ENCODE data around the genes SPDYA, WDR43, CLIP4 and YPEL5.

DNA sequence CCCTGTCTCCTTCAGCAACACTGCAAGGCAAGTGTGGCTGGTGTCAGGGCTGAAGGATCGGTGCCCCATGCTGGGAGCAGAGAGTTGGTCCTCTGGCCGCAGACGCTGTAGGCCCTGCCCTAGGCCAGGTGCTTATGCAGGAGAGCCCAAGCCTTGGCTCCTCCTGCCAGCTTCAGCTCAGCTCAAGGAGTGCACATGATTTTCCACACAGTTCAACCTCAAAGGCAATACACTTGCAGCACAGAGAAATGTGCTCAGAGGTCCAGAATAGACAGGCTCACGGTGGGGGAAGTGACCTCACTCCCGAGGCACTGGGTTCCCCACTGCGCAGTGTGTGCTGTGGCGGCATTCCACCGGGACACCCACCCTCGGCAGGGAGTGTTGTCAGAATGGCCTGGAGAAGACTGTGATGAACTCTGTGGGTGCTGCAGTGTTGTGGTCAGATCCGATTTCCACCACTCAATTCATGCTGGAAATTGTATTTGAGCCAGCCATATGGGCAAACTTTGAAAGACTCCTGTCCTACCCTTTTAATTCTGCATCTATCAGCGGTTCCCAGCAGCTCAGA is 73.0 kb upstream of the FOSL2 start:
- PRO-cap, result no peak

GRCh38 chr2:28332709-28333579 is 59.7 kb upstream of the FOSL2 start:
- PRO-cap, result no peak

DNA sequence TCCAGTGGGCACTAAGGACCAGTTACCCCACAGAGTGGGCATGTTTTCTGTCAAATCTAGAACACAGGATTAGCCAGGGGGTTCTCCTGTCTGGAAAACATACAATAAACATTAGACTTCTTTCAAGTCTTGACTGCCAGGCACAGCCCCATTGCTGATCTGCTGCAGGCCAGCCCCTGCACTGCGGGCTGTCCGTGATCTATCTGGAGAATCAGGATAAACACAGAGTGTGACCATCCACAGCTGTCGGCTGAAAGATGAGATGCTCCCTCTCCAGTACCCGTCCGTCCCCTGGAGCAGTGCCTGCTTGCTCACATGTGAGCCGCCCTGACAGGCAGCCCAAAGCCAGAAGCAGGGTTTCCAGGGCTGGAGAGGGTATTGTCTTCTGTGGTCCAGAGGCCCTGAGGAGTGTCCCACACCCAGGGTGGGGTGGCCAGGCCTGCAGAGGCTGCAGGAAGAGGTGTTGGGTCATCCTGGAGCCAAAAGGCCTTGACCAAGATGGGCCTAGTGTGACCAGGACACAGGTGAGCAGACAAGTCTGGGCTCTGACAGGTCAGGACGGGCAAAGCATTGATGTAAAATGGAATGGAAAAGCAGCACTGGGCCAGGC is 46.0 kb upstream of the FOSL2 start:
- PRO-cap, result no peak

DNA sequence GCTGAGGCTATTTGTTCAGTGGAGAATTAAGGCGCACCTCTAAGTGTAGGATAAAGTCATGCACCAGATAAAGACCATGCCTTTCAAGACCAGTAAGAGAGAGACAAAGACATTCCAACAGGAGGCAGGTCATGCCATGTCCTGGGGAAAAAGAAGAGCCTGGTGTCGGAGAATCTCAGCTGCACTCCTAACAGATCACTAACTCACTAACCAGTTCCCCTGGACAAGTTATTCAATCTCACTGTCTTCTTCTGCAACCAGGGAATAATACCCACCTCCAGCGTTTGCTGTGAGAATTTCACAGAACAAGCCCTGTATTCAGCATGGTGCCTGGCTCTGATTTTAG is 3.1 kb upstream of the FOSL2 start:
- PRO-cap, result no peak

DNA sequence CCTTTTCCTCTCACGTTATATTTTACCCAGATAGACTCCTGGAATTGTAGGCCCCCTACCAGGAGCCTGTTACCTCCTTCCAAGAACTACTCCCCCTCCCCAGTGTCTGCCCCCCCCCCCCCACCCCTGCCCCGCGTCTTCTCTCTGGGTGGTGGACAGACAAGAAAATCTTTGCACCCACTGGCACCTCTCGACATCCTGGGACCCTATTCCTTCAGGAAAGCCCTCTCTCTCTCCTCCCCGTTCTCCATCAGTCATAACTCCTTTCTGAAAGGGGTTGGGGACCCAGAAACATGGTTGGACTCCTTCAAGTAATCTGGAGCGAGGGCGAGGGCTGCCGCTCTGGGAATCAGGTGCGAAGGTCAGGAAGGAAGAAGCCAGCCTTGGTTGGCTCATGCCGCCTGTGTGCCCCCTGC is 1.4 kb downstream of the FOSL2 start:
- PRO-cap, result no peak

GRCh38 chr2:28411274-28411524 is 18.5 kb downstream of the FOSL2 start:
- PRO-cap, result unidirectional peak, plus-strand start at chr2:28411368

GRCh38 chr2:28577708-28578217 is 81.9 kb downstream of the PLB1 start:
- PRO-cap, result no peak

- PRO-cap, result no peak
These were observed 103.5 kb upstream of the PPP1CB start for GRCh38 chr2:28648093-28648642.

DNA sequence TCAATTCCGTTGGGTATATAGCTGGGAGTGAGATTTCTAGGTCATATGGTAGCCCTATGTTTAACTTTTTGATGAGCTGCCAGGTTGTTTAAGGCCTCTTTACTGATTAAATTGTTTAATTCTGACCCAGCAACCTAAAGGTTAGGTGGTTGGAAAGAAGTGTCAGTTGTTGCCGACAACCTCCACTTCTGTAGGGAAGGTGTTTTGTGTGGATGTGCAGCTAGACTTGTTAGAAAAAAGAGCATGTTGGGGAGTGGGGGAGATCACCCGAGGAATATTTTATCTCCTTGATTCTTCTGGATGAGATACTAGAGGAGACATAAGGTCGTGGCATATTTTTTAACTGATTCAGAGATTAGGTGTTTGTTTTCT is 5.7 kb downstream of the PPP1CB start:
- PRO-cap, result no peak

DNA sequence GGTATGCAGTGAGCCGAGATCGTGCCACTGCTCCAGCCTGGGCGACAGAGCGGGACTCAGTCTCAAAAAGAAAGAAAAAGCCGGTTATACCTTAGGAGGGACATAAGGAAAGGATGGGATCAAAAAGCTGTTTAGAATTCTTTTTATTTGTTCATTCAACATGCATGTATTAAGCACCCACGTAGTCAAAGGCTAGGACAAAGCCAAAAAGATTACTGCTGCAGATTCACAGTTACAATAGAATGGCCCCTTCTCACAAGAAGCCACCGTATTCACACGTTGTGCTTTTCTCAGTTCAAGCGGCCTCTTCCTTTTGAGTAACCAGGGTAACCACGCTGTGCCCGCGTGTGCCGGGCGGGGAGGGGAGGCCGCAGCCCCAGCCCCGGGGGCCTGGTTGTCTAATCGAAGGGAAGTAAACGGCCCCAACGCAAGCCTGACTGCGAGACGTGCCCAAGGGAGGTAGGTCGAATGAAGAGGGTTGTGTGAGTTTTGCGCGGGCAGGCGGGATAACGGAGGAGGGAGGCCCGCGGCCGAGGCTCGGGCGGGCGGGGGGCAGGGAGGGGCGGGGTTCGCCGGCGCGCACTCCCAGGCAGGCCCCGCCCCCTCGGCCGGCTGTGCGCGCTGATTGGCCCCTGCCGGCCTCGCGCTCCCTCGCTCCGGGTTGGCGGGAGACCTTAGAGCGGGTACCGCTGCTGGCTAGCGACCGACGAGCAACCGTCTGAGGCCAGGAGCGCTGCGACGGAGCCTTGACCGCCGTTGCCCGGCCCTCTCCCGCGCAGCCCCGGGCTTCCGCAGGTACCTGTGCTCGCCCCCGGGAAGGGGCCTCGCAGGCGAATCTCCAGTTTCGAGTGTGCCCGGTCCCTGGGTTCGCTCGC is at the start of gene SPDYA:
TSS of gene SPDYA (plus strand) at position 682 of the 875 bp plus-strand sequence.
- PRO-cap, result bidirectional peak, plus-strand start at position 727 of the sequence, minus-strand start at position 508 of the sequence

GRCh38 chr2:28894136-28895006 is at the start of gene WDR43:
Gene WDR43 (plus strand): TSS chr2:28894667.
- PRO-cap, result bidirectional peak, plus-strand start at chr2:28894690, minus-strand start at chr2:28894618

DNA sequence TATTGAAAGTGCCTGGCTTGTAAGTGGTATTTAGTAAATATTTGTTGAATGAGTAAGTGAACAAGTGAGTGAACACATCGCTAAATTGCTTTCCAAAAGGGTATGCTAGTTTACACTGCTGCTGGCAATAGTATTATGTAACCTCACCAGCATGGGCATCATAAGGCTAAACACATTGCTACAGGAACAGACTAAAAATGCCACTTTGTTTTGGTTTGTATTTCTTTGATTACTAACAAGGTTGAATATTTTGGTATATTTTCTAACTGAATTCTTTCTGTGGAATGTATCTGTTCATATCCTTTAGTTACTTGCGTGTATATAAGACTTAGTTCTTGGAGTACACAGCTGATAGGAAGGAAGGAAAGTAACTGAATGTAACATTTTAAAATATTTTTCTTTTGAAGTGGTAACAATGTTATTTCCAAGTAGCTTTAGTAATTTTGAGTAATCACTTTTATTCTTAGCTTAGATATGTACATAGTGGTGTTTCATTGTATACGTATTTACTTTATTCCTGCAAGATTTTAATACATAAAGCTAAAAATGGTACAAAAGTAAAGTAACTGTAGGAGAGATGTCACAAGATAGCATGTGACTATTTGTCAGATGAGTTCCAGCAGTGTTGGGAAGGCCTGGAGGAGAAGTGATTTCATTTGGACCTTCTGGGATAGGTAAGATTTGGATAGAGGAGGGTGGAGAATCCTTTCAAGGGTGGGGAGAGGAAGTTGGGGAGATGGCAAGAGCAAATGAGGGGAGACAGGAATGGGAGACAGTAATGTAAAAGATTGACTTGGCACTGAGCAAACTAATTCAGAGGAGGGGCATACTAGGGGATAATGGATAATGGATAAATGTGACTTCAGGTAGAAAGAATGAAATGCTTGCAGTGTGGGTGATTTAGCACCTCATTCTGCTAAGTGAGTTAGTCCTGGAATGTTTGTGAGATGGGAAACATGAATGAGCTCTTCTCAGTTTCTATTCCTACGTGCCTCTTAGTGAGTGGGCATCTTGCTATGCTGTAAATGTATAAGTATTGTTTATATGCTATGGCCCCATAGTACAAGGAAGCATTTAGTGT is 10.3 kb downstream of the WDR43 start:
- PRO-cap, result no peak

DNA sequence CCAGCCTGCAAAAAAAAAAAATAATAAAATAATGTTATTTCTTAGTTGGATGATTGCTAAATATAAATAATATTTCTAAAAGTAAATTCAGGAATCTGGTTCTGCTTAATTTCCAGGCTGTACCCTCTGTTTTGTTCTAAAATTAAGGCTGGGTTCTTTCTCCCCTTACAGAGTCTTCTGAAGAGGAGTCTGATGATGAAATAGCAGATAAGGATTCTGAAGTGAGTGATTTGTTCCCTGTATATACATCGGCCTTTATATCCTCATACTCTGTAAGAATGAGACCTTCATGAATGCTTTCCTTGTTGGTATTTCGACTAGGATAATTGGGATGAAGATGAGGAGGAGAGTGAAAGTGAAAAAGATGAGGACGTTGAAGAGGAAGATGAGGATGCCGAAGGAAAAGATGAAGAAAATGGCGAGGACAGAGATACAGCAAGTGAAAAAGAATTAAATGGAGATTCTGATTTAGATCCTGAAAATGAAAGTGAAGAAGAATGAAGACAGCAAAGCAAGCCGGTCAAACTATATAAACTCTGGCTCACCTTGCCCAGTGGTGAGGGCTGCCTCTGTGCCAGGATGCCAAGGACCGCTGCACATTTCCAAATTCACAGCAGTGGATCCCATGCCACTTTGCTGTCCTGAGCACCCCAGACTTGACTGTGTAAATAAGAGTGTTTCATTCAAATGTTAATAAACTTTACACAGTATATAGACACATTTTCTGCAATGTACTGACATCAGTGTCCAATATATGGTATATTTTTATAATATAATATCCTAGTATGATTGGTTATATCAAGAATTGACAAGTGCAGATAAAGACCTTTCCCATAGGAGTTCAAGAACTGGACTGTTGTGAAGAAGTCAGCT is 34.6 kb upstream of the TOGARAM2 start:
- PRO-cap, result no peak

- PRO-cap, result no peak
These were observed 10.6 kb downstream of the PCARE start for GRCh38 chr2:29063466-29064291.

DNA sequence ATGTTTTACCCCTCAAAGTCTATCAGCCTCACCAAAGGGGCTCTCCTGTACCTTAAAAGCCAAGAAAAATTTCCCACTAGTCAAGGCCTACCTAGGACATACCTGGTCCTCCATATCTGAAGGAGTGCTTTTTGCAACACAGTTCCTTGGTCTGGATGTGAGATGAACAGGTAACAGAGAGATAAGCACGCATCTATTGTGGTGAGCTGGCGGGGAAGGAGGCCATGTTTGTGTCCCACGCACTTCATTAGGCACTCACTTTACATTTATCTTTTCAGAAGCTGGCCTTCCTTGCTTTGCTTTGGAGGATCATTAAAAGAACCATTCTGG is 4.0 kb upstream of the PCARE start:
- PRO-cap, result no peak

DNA sequence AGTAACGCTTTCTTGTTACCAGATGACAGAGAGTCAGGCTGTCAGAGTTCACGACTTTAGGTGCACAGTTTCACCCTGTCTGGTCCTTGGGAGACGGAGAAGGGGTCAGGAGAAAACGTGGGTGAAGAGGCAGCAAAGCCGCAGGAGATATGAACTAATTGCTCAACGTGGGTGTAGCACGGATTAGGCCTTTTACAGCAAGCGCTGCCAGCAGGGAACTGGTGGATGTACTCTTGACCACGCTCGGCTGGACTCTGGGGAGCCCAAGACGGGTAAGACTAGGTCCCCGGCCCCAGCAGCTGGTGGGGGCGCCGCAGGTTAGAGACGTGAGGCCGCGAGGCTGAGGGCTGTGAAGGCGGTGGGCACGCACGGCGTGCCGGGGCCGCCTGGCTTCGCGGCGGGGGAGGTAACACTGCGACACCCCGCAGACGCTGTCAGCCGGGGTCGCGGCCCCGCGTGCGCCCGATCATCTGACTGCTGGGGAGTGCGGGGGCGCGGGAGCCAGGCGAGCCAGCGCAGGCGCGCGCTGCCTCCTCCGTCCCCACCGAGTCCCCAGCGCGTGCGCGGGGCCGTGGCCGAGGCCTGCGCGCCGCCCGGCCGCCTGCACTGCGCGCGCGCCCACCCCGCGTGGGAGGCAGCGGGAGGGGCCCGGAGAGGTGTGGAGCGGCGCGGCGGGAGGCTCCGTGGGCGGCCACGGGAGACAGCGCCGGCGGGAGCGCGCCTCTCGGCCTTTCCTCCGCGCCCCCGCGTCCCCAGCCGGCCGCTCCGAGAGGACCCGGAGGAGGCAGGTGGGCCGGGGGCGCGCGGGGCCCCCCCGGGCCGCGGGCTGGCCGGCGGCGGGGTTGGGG is at the start of gene CLIP4:
TSS of gene CLIP4 (plus strand) at position 538 of the 848 bp plus-strand sequence.
- PRO-cap, result bidirectional peak, plus-strand start at position 484 of the sequence, minus-strand start at position 472 of the sequence; bidirectional peak, plus-strand start at position 661 of the sequence, minus-strand start at position 554 of the sequence

DNA sequence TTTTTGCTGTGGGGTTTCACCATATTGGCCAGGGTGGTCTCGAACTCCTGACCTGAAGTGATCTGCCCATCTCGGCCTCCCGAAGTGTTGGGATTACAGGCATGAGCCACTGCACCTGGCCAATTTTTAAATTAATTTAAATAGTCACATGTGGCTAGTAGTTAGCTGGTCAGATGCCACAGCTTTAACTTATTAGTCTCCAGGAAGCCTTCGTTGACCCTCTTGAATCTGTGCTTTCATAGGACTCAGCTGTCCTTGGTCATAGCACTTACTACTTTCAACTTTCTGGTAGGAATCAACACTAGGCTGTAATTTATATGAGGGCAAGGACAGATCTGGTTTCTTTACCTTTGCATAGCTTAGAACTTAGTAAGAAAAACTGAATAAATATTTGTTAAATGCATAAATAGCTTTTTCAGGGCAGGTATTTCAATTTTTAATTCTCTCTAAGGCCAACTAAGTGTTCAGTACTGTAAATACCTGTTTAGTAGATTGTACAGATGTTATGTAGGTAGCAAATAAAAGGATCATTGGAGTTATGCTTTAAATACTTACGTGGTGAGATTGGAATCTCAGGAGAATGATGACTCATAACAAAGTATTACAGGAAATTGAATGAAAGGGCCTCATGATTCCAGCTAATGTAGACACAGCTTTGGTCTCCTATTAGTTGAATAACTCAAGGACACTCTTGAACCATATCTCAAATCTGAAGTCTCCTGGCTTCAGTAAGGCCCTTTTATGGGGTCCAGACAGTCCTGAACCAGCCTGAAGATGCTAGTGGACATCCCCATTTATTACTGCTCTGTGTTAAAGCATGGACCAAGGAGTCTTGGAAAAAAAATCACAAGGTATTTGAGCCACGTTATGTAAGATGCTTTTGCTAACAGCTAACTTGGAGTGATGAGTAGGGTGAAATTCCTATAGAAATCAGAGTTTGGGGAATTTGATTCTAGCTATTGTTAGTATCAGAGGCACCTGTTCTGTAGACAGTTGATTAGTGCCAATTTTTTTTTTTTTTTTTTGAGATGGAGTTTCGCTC is 2.6 kb downstream of the CLIP4 start:
- PRO-cap, result no peak

DNA sequence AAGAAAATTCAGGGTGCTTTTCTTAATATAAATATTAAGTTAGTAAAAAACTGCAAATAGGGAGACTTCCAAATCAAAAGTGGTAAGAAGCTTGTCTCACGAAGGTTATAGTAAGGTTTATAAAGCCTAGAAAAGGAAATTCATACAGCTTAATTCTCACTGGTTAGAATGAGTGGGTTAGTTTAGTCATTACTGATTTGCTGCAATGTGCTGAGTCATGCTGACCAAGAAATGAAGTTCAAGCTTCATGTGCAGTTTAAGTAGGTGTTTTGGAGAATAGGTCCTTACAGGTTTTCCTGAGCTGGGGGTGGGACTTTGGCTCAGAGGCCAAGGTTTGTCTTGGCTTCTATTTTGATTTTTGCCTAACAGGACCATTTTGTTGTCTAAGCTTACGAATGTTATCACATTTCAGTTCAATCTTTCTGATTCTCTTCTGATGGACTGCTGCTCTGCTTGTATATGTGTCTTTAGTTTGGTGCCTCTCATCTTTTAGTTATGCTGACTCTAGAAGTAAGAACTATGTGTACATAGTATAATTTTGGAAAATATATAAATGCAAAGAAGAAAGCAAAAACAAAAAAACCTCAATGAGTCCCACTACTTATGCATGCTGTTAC is 15.1 kb downstream of the CLIP4 start:
- PRO-cap, result bidirectional peak, plus-strand start at position 287 of the sequence, minus-strand start at position 109 of the sequence

GRCh38 chr2:29484415-29484632 is 369.1 kb downstream of the CLIP4 start:
- PRO-cap, result no peak

GRCh38 chr2:30146064-30147105 is at the start of gene YPEL5:
Gene YPEL5 (plus strand): TSS chr2:30147007.
- PRO-cap, result bidirectional peak, plus-strand start at chr2:30146563, minus-strand start at chr2:30146408; unidirectional peak, plus-strand start at chr2:30146975

Measured in gallbladder (tissue), 1 donor.